Paraaortic lymph node (tissue), 1 donor: ENCODE measurements around the gene CDRT15L2.

DNA sequence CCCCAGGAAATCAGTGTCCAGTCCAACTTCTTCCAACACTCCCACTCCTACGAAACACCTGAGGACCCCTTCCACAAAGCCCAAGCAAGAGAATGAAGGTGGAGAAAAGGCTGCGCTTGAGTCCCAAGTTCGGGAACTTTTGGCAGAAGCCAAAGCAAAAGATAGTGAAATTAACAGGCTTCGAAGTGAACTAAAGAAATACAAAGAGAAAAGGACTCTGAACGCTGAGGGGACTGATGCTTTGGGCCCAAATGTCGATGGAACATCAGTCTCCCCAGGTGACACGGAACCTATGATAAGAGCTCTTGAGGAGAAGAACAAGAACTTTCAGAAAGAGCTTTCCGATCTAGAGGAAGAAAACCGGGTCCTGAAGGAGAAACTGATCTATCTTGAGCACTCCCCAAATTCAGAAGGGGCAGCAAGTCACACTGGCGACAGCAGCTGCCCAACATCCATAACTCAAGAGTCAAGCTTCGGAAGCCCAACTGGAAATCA is 195.3 kb downstream of the SPECC1 start:
- PRO-cap = no peak

GRCh38 chr17:20300030-20301130 is 167.0 kb downstream of the LGALS9B start:
- PRO-cap = no peak

GRCh38 chr17:20579347-20579856 is at the start of gene CDRT15L2:
Gene CDRT15L2, plus strand, starts transcription at chr17:20579724.
- PRO-cap = no peak

DNA sequence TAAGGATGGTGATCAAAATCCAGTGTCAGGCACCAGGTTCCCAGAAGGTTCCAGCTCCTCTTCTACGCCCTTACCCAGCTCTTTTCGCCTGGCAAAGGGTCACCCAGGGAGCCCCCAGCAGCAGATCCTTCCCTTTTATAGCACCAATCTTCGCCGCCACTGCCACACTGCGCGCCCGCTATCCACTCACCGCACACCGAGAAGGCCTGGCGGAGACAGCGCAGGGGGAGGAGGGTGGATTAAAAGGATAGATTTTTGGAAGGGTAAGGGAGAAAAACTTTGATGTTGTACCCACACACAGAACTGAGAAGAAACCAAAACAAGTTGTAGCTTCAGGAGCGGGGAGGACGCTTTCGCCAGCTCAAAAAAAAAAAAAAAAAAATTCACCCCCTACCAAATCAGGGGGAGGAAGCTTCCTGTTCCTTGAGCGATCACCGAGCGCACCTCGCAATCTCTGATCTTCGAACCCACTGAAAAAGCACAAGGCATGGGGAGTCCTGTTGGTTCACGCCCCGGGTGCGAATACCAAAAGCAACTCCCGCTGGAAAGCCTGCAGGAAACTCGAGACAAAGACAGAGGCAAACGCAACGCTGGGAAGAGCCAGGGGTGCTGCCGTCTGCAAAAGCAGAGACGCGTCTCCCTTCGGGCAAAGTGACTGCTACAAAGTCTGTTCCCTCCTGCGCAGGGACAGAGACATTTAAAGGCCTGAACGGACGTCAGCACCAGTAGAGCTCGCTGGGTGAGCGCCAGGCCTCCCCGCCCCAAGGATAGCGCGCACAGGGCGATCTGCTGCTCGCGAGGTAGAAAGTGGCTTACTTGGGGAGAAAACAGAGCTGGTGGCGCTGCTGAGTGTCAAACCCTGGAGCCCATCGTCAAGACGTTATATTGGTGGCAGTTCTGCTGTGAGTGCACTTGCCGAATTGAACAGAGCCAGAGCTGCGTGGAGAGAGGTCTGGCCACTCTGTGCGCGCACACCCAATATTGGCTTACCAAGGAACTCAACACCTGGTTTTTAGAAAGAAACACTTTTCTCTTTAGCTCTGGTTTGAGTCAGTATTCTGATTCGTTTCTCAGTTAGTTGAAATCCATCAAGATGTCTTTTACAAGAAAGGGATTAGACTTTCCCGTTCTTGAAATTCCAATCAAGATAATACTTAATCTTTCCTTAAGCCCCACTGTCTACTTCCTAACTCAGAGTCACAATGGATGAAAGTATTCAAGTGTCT is 190.4 kb downstream of the USP22 start:
- PRO-cap = no peak

- PRO-cap = no peak
Observed at GRCh38 chr17:20868427-20868817, 174.4 kb downstream of the USP22 start.

DNA sequence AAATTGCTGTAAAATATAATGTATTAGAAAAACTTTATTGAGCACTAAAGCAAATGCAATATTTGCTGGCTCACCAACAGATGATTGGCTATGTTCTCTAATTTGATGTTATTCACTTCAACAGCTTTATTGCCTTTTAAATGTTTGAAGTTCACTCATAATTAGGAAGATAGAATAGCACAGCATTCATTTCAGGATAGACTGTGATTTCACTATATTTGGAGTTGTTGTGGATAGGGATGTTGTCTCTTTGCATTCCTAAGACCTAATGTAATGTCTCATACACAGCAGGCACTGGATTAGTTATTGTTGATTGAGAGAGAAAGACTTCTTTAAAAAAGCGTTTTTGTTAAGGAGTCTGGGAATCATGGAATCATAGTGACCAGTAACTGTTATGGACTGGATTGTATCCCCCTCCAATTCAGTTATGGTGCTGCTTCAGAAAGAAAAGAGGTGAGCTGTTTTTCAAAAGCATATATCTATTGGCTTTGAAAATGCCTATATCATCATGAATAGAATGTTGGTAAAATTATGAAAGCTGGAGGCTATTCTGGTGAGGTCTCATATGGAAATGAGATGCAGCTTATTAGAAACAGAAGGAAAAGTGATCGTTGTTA is 122.0 kb downstream of the USP22 start:
- PRO-cap = no peak

DNA sequence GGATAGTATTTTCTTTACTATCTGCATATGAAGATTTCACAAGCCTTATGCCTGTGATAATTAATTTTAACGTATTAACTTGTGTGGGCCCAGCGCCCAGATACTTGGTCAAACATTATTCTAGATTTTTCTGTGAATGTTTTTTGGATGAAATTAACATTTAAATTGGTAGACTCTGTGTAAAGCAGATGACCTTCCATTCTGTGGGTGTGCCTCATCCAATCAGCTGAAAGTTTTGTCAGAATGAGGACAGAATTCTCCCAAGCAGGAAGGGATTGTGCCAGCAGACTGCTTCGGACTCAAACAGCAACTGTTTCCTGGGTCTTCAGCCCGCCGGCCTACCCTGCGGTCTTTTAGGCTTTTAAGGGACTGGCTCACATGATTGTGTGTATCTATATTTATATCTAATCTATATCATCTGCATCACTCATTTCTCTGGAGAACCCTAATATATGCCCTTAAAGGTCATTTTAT is 115.3 kb downstream of the USP22 start:
- PRO-cap = unidirectional peak, plus-strand start at position 274 of the sequence

GRCh38 chr17:20998951-21000107 is 43.5 kb downstream of the USP22 start:
- PRO-cap = no peak

DNA sequence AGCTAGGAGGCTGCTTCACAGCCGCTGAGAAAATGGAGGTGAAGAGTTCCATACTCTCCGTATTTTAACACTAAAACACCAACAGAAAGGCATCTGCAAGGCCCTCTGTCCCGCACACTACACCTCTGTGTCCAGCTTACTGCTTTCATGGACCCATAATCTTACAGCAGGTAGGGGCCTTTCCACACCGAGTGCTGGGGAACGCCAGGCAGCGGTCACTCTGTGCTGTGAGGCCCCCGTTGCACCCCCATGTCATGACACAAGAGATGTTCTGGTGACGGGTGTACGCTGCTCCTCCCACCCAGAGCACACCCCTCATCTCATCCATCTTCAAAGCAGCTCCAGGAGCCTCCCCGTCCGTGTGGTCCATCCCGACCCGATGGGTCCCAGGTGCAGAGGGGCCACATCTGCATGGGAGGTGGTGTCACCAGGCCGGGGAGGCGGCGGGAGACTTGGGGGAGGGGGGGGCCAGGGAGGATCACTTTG is 40.3 kb downstream of the USP22 start:
- PRO-cap = no peak

DNA sequence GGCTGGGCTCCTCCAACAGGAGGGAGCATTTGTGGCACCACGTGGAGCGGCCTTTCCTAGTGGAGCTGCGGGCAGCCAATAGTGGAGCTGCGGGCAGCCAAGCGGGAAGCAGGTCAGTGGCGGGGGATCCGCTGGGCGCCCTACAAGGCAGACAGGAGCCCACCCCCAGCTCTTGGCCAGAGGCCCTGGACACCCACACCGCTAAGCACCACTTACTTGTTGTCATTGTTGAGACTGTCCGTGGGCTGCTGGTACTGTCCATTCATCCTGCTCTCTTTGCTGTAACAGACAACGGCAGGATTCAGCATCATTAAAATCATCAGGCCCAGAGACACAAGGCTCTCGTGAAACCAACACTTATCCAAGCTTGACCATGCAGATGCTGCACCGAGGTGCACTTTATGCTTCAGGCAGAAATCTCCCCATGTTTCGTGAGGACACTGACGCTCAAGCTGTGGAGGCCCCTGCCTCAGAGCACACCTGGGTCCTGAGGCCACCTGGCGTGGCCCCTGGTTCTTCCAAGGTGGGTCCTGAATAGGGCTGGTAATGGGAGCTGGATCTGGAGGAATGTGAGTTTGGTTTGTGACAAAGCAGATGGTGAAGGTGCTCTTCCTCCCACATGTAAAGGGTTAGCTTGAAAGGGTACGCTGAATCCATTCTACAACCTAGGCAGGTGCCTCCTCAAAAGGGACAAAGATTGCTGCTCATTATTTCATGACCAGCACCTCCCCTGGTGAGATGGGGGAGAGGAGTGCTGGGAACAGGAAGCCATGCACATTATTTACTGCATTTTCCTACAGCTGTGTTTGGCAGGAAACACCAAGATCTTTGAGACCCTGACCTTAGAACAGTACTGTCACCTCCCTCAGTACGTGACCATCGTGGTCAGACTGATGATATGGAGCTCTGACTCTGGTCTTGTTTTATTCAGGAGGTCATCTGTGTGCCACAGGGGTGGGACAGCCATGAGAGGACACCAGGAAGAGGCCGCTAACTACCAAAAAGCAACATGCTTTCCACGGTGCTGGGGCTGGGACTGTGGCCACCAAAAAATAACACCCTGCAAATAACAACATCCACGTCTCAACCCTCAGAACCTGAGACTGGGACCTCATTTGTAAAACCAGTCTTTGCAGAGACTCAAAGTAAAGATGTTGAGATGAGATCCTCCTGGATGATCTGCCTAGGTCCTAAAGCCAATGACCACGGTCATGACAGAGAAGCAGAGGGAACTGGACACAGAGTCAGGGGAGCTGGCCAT is 37.7 kb downstream of the USP22 start:
- PRO-cap = no peak

- PRO-cap = no peak
Observed at GRCh38 chr17:21016315-21016895, 26.4 kb downstream of the USP22 start.

- PRO-cap = no peak
Observed at GRCh38 chr17:21020030-21020614, 22.7 kb downstream of the USP22 start.

DNA sequence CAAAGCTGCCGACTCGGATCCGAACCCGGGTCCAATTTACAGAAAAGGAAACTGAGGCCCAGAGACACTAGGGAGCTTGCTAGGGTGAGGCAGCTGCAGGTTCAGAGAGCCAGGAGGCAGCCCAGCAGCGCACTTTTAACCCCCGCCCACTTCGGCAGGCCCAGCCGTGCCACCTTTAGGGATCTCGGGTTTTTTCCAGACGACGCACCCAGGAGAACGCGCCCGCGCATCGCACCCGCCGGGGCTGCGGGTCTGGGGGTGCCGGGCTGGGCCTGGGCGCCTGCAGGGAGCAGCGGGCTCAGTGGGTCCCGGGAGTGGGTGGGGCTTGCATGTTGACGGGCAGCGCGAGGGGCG is 421 bp upstream of the MAP2K3 start:
- PRO-cap = bidirectional peak, plus-strand start outside the sequence, minus-strand start at position 246 of the sequence

DNA sequence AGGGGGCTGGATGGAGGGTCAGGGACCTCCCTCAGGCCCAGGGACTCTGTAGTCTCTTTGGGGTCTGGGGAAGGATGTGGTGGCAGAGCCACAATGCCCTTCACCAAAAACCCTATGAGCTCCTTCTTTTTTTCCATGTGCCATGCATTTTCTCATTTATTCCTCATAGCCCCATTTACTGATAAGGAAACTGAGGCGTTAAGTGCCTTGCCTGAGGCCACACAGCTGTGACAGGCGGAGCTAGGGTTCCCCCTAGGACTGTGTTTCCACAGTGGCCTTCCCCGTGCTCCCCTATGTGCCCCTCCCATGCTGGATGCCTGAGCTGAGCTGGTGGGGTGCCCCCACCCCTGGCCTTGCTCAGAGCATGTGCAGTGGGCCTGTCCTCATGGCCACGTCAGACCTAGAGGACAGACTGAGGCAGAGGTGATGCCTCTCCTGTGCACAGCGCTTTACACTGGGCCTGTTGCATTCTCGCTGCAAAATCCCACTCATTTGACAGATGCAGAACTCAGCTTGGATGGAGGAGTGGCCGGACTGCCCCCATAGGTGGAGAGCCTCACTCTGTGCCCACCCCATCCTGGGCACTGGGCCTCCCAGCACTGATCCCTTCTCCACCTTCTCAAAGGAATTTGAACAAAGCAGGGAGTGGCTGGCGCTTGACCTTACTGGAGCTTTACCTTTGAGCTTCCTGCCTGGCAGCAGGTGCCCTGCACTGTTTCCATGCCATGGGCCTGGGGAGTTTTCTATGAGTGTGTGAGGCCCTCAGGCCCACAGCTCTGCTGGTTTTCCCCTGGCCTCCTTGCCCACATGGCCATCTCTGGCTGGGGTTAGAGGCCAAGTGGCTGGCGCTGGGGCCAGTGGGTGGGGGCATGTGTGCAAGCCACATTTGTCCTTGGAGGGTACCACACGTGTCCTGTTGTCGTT is 2.6 kb downstream of the MAP2K3 start:
- PRO-cap = no peak

- PRO-cap = no peak
Observed at GRCh38 chr17:21294605-21295168, 10.2 kb downstream of the MAP2K3 start.

DNA sequence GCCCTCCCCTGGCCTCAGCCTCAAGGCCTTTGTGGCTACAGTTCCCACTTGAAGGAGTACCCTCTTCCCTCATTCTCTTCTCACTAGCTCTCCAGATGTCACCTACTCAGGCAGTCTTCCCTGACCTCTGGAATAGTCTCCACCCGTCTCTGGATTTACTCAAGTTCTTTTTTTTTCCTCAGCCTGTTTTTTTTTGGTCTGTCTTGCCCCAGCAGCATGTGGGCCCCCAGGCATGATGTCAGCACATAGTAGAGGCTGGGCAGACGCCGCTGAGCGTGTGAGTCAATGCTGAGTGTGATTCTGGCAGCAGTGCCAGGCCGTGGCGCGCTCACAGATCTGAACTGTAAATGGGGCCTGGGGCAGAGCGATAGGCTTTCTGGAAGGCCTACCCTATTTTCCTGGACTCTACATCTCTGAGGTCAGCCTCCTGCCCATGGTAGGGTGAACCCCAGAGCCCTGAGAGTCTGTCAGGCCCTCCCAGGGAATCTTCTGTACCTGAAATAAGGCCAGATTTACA is 26.1 kb downstream of the KCNJ12 start:
- PRO-cap = no peak

DNA sequence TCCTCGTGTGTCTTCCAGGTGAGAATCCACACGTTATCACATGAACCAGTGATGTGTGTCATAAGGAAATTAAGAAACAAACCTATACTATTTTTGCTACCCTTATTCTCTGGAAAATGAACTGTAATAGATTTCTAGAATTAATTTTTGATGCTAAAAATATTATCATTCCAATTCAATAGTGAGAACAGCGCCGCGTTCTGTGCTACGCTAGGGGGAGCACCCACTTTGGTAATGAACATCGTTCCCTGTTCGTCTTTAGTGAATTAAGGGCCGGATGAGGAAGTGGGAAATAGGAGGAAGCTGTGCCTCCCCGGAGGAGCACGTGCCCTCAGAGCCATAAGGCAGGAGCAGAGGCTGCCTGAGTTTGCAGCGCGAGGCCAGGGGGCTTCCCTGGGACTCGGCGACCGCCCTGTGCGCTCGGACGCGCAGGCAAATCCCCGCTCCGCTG is 76.1 kb downstream of the KCNJ12 start:
- PRO-cap = no peak

GRCh38 chr17:21463965-21464818 is 88.0 kb downstream of the KCNJ12 start:
- PRO-cap = no peak

- PRO-cap = no peak
Observed at GRCh38 chr17:27089378-27089953, 204.4 kb upstream of the WSB1 start.

- PRO-cap = no peak
Observed at GRCh38 chr17:27256470-27256907, 37.4 kb upstream of the WSB1 start.